SJSA1 (cell line): ENCODE measurements around the genes CDH9 and PDZD2.

GRCh38 chr5:17400958-17401469 lies 90.9 kb downstream of the H3Y2 start:
- RAMPAGE, long total RNA, result no peak

DNA sequence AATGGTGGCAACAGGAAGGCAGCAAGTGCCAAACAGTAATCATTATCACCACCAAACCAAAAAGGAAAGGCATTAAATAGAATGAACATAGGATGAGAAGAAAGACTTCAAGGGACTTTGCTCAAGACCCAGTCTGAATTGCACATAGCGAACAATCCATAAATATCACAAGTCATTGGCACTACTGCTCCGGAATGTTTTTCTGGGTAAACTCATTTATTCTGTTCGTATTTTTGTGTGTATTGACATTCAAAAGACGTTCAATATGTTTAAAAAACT lies 481.0 kb upstream of the CDH18 start:
- RAMPAGE, long total RNA, result no peak

DNA sequence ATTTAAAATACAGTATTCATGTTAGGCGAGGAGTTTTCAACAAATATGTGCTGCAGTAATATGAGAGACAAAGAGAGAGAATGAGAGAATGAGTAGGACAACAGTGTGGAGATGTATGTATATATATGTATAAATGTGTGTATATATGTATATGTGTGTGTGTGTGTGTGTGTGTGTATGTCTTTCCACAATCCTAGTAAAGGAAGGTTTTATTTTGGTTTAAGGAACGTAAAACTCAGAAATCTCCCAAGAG lies 440.9 kb upstream of the CDH10 start:
- RAMPAGE, long total RNA, result no peak

DNA sequence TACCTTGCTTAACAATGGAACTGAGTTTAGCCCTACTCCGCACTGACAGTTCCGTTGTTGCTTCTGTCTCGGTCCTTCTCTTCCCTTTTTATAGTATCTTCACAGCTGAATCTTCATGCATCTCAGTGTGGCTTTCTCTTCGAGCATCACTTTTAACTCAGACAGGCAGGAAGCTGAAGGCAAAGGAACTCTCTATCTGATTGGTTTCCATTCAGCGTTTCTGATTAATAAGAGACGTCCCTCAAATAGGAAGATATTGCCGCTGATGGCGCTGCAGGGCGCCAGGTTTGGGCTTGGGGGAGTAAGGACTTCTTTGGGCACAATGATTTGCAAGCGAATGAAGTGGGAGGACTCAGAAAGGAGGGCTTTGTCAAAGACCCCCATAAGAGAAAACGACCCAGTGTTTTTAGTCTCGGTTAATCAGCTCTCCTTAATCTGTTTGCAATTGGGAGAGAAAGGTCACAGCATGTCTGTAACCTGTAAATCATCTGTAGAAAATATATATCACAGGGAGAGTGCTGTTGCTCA lies at the start of gene CDH9:
TSS of gene CDH9 (minus strand) at position 127 of the 528 bp plus-strand sequence.
- RAMPAGE, long total RNA, result no peak

DNA sequence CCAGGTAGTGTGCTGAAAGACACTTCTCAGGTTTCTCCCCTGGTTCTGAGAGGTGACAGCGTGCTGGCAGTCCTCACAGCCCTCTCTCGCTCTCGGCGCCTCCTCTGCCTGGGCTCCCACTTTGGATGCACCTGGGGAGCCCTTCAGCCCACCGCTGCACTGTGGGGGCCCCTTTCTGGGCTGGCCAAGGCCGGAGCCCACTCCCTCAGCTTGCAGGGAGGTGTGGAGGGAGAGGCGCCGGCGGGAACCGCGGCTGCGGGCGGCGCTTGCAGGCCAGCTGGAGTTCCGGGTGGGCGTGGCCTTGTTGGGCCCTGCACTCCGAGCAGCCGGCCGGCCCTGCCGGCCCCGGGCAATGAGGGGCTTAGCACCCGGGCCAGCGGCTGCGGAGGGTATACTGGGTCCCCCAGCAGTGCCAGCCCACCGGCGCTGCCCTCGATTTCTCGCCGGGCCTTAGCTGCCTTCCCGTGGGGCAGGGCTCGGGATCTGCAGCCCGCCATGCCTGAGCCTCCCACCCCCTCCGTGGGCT lies 704.9 kb upstream of the CDH9 start:
- RAMPAGE, long total RNA, result no peak

DNA sequence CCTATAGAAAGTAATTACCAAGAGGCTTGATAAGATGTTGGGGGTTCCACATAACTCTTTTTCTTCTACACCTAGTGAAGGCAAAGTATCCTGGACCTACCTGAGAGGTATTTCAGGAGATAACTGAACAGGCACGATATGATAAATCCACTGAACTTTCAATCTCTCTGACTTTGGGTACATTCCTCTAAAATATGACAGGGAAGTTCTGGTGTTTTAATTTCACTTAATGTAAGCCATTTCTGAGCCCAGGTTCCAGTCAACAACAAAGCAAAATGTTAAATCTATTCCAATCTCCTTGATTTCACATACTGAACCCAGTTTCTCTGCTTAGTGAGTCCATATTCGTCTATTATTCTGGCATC lies 1280.2 kb upstream of the CDH9 start:
- RAMPAGE, long total RNA, result no peak

DNA sequence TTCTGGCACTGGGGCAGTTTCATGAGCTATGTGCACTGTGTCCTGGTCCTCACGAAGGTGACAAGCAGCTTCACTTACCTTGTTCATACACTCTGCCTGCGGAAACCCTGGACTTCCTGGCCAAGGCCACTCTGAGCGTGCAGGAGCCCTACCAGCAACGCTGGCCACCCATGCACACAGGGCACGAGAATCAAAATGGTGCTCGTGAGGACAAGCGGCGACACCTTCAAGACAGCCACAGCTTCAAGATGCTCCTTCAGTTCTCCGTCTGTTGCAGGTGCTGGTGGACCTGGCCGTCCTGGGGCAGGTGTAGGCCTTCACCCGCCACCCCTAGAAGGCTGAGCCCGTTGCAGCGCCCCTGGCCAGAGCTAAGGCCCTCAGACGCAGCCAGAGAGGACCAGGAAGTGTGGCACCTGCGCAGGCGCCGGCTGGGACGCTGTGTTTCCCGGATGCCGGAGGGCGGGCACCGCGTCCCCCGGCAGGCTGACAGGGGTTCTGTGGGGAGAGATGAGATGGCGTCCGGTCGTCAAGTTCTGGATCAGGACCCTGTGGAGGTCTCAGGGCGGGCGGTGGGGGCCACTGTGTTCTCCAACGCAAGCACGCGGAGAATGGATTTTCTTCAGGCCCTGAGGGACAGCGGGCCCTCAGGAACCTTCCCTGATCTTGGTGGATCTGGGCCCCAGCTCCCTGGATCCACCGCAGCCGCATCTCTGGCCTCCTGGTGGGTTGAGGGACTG lies 1770.7 kb upstream of the CDH9 start:
- RAMPAGE, long total RNA, result no peak

- RAMPAGE, long total RNA, result no peak
Observed at GRCh38 chr5:28927399-28927773, 1889.0 kb upstream of the CDH9 start.

DNA sequence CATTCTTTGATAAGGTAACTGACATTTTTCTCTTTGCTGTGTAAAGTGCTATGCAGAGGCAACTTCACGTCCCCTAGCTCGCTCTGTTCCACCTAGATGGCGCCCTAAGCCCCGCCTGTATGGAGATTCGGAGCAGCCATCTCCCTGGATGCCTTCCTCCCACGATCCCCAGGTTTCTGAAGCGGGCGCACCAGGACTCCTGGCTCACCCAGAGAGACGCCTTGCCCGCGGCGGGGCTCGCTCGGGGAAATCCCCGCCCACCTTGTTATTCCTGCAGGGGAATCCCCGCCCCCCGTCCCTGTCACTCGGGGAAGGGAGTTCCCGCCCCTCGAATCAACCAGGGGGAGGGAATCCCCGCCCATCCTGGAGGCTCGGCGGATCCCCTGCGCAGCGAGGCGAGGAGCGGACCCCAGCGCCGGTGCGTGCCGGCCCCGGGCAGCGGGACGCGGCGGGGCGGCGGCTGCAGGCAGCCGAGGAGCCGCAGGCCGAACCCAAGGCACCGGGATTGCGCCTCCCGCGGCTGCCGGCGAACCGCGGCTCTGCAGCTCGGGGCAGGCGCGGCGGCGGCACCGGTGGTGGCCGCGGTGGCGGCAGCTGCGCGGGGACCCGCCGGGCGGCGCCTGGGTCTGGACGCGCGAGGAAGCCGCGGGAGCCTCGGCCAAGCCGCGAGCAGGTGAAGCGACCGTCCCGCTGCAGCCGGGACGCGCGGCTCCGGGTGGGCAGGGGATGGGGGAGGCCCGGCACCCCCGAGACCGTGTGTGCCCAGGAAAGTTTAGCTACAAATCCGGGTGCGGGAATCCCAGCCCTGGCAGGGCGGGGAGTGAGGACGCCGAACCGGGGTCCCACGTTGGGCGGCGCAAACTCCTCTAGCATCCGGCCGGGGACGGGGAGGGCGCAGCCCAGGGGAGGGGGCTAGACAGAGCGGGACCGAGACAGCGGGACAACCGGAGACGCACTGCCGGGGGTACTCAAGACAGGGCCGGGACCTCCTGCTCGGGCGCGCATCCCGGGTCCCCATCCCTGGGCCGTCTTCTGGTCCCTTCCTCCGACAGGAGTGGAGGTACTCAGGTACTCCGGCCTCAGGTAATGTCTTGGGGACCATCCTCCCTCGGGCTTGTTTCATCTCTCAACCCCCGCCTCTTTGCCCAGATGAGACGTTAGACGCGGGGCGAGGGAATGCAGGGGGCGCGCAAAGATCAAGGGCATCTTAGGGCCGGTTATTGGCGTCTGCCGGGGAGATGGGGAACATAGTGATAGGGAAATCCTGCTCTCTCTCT lies at the start of gene PDZD2:
TSS of gene PDZD2 (plus strand) at position 367 of the 1,277 bp plus-strand sequence.
- RAMPAGE, long total RNA, result no peak

GRCh38 chr5:32135439-32135879 lies 38.7 kb downstream of the GOLPH3 start:
- RAMPAGE, long total RNA, result no peak

DNA sequence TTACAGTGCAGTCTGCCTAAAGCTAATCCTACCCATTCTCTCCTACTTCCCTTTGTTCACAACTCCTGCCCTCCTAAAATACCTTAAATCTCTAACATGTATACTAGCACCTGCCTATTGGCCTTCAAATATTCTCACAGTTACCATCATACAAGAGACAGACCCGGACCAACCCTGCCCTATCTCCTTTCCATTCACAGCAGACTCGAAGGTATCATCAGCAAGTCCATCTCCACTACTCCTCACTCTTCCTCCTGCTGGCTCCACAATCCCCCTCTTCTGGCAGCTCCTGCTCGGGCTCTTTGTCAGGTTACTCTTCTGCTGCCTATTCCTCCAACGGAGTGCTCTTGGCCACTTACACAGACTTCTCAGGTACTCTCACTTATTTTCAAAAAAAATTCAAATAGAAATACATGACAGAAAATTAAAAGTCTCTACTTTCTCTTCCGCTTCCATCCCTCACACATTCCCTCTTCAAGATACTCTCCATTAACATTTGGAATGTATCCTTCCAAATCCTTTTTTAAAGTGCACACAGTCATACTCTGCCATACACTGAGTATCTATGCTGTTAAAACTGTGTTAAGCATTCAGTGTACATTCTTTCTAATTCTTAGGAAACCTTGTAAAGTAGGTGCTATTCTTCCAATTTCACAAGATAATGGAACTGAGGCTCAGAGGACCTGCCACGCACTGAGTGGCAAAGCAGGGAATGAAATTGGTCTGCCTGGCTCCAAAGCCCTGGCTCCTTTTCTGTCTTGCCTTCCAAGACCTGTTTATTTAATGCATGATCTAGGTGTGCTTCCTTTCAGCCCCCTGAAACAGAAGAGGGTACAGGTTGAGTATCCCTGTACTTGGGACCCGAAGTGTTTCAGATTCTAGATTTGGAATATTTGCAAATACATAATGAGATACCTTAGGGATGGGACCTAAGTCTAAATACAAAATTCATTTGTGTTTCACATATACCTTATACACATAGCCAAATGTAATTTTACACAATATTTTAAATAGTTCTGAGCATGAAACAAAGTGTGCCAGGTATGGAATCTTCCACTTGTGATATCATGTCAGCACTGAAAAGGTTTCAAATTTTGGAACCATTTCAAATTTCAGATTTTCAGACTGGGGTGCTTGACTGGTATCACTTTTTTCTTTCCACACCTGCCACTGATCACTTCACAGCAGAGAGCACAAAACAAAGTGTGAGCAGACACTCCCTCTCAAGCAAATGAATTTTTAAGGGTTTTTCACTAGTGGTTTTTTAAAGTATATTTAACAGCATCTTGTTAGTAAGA lies 15.3 kb downstream of the GOLPH3 start:
- RAMPAGE, long total RNA, result no peak

GRCh38 chr5:32390164-32390764 lies 54.3 kb downstream of the ZFR start:
- RAMPAGE, long total RNA, result no peak

DNA sequence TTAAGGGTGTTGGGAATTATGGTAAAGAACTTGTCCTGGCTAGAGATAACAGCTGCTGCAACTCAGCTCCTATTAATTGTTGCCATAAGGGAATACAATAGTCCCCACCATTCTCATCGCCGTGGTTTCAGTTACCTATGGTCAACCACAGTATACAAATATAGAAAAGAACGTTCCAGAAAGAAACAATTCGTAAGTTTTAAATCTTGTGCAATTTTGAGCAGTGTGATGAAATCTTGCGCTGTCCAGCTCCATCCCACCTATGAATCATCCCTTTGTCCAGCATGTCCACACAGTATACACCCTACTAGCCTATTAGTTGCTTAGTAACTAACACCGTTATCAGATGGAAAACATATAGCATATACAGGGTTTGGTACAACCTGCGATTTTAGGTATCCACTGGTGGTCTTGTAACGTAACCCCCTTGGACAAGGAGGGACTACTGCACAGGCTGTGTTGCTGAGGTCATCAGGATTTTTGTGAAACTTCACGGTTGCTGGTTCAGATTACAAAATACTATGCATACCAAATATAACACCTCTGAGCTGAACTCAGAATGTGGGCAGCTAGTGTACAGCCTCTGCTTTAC lies 53.5 kb downstream of the ZFR start:
- RAMPAGE, long total RNA, result no peak

DNA sequence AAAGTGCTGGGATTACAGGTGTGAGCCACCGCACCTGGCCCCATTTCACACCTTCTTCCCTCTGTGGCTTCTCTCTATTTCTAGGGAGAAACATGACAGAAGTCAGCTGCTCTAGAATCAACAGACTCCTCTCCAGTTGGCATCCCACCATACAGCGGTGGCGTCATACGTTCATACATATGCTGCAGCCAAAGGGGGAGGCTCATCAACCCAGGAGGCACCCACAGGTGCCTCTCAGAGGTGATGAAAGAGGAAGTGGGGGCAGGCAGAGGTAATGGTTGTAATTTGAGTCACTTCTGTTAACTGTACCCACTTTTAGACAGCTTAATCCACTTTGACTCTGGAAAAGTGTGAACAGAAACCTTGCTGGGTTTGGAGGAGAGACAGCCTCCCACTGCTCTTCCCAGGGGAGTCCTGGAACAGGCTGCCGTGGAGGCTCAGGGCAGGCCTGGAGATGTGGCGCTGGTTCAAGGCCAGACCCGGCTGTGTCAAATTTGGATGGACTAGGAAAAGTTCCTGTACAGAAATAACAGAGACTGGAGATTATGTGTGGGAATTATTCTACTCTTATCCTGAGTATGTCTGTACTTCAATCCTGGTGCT lies 47.2 kb upstream of the SUB1 start:
- RAMPAGE, long total RNA, result no peak

- RAMPAGE, long total RNA, result no peak
Observed at GRCh38 chr5:32713289-32714546, 2.6 kb downstream of the NPR3 start.

DNA sequence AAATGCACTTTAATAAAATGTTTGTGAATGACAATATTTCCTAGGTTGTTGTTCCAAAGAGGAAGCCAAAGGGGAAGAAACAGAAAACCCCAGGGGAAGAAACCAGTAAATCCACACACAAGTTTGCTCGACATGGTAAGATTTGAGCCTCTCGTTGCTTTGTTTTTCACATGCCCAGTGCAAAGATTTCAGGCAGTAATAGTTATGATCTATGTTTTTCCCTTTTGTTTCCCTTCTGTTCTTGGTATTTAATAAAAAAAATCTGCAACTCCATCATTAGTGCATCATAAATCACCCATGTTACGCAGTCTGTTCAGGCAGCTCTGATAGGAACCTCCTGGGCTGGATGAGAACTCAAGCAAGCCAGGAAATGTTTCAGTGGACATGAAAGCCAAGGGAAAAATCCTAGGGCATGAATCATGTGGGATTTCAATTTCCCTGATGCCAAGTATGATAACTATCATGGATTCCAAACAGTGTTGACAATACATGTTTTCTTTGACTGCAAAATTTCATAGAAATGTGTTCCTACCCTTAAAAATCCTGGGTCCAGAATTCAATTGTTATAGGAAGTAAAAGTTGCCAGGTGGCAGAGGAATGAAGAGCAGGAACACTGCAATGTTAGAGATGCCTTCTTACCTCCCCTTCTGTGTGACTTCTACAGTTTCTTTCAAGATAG lies 119.8 kb upstream of the TARS1 start:
- RAMPAGE, long total RNA, result no peak

DNA sequence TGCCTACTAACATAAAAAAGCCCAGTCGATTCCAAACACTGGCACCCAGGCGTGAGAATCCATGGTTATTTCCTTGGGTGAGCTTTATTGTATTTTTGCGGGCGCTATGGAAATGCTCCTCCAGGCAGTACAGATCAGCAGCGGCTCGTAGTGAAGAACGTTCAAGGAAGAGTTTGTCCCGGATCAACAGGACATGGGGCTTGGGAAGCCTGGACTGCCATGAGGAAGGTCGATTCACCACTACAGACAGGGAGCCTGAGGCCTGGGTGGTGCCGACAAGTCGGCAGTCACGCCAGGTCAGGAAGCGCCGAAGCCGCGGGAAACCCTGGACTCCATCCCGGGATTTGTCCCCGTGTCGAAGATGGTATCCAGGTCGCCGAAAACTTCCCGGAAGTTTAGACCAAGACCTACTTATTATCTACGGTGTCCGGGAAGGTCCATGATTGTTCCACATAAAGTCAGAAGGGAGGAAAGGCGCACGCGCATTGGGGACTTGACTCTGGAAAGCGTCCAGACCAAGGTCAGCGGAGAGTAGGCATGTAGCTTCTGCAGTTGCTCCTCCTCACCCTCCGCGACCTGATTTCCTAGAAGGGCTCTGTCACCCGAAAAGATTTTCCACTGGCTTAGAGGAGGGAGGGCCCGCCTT lies 385 bp upstream of the TARS1 start:
- RAMPAGE, long total RNA, result no peak

DNA sequence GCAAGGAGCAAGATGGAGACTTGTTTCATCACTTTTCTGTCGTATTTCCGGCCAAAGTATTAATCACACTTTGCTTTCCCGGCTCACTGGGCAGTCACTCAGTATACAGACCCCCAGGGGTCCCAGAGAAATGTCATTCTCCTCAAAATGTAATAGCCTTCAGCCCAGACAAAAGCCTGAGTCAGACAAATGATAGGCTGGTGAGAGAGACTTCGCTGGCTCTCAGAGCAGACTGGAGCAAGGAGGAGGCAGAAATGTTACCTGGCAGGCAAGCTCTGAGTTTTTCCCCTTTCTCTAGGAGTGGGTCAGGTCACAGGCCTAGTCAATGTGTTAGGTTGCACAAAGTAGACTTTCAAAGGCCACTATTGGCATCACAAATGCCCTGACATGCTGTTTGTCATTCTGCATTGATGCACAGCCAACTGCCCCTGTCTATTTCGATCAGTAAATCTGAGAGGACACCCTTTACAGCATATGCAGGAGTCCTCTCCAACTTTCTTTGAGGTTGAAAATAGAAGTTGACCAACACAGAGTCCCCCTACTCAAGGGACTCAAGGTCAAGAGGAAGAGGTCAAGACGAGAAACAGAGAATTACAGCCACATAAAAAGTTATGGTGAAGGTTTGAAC lies 15.5 kb upstream of the C1QTNF3 start:
- RAMPAGE, long total RNA, result no peak

DNA sequence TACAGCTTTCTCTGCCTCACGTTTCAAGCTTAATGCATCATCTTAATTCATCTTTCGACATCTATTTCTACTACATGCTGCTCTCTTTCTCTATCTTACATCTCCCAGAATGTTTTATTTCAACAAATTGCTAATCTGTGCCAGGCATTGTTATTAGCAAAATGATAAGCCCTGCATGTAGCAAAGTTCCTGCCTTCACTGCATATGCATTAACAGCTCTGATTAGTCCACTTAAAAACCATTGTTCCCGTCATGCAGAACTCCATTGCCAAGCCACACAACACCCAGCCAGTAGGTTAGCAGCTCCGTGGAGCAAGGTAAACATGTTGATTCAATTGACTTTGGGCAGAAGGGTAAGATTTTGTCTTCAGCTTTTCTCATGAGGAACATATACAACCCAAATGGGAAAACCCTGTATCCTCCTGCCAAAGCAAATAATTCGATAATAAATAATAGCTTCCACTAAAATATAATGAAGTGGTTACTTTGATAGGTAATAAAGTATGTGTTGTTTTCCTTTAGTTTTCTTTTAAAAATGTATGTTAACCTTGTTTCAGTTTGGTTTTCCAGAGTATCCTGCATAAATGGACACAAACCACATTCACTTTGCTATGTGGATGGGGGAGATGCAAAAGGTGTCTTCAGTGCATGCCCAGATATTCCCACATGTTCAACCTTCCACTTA lies 124.4 kb upstream of the C1QTNF3 start:
- RAMPAGE, long total RNA, result no peak

GRCh38 chr5:34244015-34244508 lies 201.0 kb upstream of the C1QTNF3 start:
- RAMPAGE, long total RNA, result no peak